HTR-8/SVneo (cell line): ENCODE data around the genes NUP214 and PRRT1B.

DNA sequence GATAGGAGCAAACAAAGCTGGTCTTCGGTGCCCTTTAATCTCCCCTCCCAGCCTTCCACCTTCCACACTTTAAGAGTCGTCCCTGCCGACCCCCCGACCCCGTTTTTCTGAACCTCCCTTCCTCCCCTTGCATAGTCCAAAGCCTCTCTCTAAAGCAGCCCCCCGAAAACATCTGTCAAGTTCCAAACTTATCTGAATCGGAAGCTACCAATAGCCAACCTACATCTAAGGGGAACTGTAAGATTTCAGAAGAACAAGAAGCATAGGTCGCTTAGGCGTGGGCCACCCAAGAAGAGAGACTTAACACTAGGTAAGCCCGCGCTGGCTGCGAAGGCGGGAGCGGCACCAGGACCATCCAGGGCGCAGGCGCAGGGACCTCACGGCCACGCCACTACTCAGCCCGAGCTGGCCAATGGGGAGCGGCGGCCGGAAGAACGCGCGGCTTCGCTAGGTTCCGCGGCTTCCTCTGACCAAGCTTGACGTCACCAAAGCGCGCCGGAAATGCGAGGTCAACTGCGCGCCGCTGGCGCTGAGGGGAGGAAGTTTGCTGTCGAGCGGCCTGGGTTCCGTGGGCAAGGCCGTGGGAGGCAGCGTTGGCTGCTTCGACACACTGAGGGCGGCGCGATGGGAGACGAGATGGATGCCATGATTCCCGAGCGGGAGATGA lies at the start of gene NUP214:
NUP214 (plus strand) TSS at position 506 of the 667 bp plus-strand sequence.
- RRBS = 1% methylated on average over 11 of the region's 49 CpGs

DNA sequence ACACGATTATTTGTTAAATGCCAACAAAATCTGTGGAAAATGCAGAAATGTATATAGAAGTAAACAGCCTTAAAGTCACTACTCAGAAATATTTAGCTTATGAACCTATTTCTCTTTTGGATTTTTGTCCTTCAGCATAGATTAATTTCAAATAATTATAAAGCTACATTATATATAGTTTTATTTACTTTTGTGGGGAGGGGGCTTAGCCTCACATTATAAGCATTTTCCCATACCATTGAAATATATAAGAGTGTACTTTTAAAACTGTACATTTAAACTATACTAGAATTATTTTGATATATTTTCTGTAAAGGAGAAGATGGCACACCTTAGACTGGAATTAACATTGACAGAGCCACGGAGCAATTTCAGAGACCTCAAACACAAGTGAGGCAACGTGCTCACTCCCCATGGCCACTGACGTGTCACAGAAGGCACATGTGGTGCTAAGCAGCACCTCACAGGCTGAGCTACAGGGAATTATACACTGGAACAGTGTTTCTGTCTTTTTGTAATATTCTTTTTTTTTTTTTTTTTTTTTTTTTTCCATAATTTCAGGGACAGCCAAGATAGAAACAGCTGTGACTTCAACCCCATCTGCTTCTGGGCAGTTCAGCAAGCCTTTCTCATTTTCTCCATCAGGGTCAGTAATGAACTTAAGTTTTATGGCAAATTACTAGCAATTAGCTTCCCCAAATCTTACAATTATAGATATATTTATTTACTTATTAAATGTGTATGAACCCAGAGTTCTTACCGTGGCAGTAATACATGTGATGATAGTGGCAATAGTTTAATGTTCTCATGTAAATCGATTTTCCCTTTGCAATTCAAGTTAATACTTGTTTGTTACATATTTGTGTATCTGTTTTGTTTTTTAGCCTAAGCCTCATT lies 66.5 kb downstream of the NUP214 start:
- RRBS = no CpG with 5 or more reads among the region's 6 CpGs

DNA sequence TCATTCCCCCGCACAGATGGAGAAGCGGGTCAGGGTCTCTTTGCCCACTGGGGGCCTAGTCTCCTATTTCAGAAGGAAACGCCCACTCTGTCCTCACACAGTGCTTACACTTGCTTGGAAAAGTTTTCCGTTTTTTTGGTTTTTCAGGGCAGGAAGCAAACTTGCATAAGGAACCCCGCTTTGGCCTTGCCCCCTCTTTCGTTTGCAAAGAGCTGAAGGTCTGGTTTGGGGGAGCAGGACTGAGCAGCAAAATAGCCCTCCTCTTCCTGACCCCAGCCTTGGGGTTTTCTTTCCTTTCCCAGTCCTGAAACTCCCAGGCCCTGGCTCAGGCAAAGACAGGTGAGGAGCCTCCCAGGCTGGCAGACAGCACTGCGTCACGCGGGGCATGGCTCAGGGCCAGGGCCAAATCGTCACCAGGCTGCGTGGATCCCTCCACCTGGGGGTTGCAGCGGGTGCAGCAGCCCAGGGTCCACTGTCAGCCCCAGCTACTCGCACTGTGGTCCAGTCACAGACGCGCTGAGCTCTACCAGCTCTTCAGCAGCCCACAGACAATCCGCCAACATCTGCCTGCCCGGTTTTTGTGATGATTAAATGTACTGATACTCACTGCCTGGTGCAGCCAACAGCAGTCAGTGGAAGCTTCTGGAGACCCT lies 12.2 kb downstream of the FAM78A start:
- RRBS = no CpG with 5 or more reads among the region's 17 CpGs

DNA sequence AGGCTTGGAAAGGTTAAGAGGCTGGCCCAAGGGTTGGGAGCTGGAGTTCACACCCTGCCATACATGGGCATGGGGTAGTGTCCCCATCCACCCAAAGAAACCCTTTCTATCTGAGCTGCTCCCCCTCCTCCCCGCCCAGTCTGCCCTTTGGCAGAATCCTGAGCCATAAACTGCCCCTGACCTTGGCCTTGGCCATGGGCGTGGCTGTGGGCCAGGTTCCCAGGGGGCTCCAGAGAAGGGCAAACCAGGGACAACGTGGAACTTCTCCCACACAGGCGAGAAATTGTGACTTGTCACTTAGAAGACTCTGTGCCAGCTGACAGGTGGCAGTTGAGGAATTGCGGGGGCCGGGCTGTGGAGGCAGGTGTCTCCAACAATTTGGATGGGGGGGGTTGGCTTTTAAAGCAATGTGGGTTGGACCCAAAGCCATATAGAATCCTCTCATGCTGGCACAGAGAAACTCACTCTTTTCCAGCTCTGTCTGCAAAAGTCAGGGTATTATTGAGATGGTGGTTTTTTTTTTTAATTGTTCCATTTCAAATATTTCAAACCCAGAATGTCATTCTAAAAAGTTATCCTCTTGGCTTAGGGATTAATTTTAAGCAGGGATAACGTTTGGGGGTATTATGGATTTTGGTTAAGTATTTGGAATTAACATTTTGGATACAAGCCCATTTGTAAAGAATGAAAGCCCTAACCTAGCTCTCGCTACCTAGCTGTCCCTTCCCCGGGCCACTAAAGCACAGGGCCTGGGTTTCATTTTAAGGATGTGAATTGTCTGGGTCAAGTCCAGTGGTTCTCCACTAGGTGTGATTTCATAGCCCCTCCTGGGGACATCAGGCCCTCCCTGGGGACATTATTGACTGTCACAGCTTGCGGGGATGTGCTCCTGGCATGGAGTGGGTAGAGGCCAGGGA lies 4.5 kb downstream of the FAM78A start:
- RRBS = no CpG with 5 or more reads among the region's 10 CpGs

- RRBS = no CpG with 5 or more reads among the region's 17 CpGs
These were observed 1.8 kb downstream of the FAM78A start for GRCh38 chr9:131274355-131275058.

DNA sequence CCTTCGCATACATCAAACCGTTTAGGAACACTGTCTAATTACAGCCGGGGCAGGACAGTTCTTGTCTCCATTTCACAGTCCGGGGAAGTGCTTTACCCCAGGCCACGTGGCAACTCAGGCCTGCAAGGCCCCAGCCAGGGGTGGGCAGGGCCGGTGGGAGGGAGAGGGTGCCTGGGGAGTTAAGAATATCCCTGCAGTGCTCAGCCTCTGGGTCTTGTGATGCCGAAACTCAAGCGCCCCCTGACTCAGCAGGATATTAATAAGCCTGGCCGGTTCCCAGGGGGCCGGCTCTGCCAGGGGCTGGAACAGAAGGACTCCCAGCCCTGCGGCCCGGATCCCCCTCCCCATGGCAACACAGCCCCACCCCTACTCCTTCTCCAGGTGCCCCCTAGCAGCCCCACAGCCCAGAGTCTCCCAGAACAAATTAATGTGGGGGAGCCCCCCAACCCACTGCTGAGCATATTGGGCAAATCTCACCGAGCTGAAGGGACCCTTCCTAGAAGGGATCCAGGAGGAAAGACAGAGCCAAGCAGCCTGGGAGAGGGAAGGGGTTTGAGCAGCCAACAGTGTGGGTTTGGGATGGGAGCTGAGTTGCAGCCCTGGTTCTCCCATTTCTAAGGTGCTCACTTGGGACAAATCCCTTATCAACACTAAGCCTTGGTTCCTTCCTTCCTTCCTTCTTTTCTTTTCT lies 45.3 kb downstream of the PLPP7 start:
- RRBS = 76% methylated on average over 6 of the region's 13 CpGs

GRCh38 chr9:131382812-131383843 lies 10.8 kb upstream of the PRRC2B start:
- RRBS = 94% methylated on average over 2 of the region's 20 CpGs

GRCh38 chr9:131446885-131447527 lies 53.1 kb downstream of the PRRC2B start:
- RRBS = no CpG with 5 or more reads among the region's 11 CpGs

- RRBS = 98% methylated on average over 8 of the region's 20 CpGs
These were observed 28.1 kb upstream of the POMT1 start for GRCh38 chr9:131474475-131475128.

GRCh38 chr9:131475129-131475736 lies 27.5 kb upstream of the POMT1 start:
- RRBS = 92% methylated on average over 4 of the region's 33 CpGs

GRCh38 chr9:131478226-131478815 lies 24.4 kb upstream of the POMT1 start:
- RRBS = no CpG with 5 or more reads among the region's 16 CpGs

- RRBS = 97% methylated on average over 13 of the region's 50 CpGs
These were observed at the start of gene PRRT1B for GRCh38 chr9:131545147-131545887. PRRT1B (plus strand) TSS chr9:131545523.

DNA sequence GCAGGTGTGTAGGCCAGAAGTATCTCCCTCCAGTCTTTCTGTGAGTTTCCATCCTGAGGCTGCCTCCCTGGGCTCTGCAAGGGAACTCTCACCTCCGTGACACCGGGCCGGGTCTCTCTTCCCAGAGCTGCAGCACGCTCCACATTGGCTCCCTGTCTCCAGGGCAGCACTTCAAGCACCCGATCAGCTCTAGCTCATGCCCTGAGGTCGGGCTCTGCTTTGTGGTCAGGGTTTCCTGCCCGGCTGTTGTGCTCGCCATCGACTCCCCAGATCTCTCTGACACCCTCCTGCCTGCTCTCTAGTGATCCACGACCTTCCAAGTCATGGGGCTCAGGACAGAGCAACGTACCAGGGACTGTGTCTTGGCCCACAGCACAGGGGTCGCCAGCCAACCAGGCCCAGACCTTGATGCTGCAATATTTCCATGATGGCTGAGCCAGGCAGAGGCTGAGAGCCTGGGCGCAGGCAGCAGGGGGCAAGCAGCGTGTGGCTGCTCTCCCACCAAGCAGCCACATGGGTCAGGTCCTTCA lies 45.1 kb downstream of the PRRT1B start:
- RRBS = no CpG with 5 or more reads among the region's 14 CpGs

DNA sequence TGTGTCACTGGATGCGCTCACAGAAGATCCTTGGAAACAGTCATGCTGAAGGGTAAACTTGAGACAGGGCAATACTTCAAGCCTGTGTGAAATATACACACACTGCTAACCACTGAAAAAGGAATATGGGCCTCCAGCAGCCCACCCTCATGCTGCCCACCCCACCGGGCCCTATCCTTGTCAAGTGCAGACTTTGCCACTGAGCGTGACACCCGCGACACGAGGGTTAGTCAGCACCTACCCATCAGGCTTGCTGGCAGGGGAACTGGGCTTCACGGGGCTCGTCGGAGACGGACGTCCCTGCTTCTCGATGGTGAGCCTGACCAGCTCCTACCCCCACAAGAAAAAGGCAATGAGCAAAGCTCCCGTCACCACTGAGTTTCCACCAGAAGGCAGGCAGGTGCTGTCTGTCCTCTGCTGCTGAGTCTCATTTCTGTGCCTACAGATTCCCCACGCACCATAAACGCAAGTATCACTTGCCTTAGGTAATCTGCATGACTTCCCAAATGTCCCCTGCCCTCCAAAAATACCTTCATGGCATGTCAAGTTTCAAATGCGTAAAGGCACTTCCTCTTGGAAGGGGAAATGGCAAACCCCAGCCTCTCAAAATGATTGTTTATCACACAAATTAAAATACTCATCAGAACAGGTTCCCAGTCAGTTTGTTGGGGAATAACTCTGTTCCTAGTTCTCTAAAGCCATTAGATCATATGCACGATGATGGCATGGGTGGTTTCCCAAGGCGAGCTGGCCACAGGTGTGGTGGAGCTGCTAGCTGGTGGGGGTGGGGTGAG lies 84.9 kb downstream of the PRRT1B start:
- RRBS = no CpG with 5 or more reads among the region's 18 CpGs

- RRBS = no CpG with 5 or more reads among the region's 5 CpGs
These were observed 96.7 kb downstream of the RAPGEF1 start for GRCh38 chr9:131643113-131643559.

DNA sequence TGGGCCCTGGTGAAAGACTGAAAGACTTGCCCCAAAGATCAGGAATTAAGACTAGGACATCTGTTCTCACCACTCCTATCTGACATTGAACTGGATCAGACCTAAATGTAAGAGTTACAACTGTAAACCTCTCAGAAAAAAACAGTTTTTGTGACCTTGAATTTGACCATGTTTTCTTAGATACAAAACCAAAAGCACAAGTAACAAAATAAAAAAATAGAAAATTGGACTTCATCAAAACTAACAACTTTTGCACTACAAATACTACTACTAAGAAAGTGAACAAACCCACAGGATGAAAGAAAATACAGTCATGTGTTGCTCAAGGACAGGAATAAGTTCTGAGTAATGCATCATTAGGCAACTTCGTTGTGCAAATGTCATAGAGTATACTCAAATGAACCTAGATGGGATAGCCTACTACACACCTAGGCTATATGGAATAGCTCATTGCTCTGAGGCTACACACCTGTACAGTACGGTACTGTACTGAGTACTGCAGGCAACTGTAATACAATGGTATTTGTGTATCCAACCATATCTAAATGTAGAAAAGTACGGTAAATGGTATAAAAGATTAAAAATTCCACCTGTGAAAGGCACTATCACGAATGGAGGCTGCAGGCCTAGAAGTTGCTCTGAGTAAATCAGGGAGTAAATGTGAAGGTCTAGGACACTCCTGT lies 88.3 kb downstream of the RAPGEF1 start:
- RRBS = no CpG with 5 or more reads among the region's 4 CpGs

GRCh38 chr9:131677057-131678331 lies 62.4 kb downstream of the RAPGEF1 start:
- RRBS = no CpG with 5 or more reads among the region's 13 CpGs

DNA sequence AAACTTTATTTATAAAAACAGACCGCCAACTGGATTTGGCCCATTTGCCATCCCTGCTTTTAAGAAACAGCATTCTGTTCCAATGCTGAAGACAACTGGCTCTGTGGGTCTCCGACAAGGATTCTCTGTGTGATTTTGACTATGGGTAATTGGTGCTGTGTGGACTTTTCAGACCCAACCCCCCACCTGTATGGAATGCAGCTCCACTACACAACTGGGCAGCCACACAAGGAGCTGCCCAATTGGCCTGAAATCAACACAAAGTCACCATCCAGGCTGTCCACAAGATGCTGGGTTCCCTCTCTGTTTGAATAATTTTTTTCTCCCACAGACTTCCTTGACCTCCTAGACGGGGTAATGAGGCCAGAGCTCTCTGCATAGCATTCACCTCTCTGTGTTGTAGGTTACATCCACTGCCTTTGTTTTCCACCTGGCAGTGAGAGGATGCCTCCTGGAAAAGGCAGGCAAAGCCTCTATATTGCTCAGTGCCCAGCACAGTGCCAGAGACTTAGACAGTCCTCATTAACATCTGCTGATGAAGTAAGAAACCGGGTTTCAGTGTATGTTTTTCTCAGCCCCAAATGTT lies 53.5 kb downstream of the RAPGEF1 start:
- RRBS = no CpG with 5 or more reads among the region's 4 CpGs

GRCh38 chr9:131712977-131713805 lies 26.7 kb downstream of the RAPGEF1 start:
- RRBS = no CpG with 5 or more reads among the region's 9 CpGs

- RRBS = no CpG with 5 or more reads among the region's 6 CpGs
These were observed 16.2 kb downstream of the RAPGEF1 start for GRCh38 chr9:131723538-131724158.